ReNcell CX (cell line): ENCODE measurements around a stretch of chr21.

GRCh38 chr21:44303393-44304358 lies 3.8 kb downstream of the PFKL start:
- PRO-cap = no peak

- PRO-cap = no peak
Observed at GRCh38 chr21:44323552-44323970, 15.6 kb downstream of the CFAP410 start.

- PRO-cap = no peak
Observed at GRCh38 chr21:44329301-44329980, 9.7 kb downstream of the CFAP410 start.

GRCh38 chr21:44451944-44452328 lies 3.4 kb upstream of the LRRC3 start:
- PRO-cap = no peak

DNA sequence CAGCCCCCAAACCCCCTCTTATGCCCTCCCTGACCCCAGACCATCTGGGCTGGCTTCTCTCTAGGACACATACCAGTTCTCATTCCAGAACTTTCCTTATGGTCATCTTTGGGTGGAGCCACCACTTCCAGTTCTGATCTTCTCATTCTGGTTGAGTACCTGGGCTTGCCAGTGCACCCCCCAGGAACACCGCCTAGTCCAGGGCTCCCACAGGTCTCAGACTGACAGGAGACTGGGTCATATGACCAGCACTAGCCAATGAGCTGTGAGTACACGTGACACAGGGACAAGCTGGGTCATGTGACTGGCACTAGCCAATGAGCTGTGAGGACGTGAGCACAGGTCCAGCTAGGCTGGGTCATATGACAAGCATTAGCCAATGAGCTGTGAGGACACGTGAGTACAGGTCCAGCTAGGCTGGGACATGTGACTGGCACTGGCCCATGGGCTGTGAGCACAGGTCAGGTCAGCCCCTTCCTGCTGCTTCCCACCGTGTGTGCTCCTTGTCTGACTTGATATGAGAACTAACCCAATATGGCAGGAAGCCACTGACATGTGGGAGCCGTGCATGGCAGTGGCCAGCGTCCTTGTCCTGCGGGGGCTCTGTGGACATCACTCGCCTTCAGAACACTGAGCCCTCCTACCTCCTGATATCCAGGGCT lies 22.7 kb downstream of the KRTAP10-1 start:
- PRO-cap = no peak

- PRO-cap = no peak
Observed at GRCh38 chr21:44592553-44592975, 259 bp upstream of the KRTAP10-6 start.

DNA sequence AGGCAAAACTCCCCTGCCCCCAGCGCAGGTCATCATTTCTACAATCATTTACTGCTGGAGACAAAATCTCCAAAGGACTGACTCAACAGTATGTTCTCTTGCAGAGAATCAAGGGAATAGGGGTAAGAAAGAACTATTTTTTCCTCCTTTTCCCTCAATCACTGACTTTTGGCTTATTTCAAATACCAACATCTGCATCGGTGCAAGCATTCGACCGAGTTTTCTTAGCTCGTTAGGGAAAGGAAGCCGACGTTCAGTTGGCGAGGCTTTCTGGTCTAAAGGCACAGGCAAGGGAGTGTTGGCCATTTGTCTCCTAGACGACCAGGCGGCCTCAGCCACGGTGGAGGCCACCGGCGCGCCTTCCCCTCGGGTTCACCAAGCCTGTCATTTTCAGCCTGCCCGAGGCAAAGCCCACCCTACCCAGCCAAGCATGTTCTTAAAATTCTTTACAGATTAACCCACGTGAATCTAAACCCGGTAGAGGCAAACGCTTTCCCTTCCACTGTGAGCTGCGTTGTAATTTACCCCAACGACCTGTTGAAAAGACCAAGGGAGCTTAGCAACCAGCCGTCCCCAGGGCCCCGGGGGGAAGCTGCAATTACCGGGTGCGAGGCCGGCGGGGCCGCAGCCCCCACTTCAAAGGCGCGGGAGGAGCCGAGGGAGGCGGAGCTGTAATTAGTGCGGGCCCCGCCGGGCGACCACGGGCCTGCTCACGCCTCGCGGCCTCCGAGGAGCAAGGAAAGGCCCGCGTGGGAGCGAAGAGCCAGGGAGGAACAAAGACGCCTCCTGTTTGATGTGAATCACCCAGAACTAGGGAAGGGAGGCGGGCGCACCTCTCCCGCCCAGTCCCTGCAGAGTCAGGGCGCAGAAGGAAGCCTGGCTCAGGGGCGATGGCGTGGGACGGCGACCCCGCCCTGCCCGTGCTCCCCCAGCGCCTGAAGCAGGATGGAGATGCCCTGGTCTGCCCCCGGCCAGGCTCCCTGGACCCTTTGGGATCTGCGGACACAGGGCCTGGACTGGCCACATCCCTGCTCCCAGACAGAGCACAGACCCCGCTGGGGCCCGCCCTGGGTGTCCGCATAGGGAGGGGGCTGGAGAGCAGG lies 11.9 kb upstream of the TSPEAR start:
- PRO-cap = no peak

- PRO-cap = no peak
Observed at GRCh38 chr21:44800870-44801600, 585 bp downstream of the UBE2G2 start.

DNA sequence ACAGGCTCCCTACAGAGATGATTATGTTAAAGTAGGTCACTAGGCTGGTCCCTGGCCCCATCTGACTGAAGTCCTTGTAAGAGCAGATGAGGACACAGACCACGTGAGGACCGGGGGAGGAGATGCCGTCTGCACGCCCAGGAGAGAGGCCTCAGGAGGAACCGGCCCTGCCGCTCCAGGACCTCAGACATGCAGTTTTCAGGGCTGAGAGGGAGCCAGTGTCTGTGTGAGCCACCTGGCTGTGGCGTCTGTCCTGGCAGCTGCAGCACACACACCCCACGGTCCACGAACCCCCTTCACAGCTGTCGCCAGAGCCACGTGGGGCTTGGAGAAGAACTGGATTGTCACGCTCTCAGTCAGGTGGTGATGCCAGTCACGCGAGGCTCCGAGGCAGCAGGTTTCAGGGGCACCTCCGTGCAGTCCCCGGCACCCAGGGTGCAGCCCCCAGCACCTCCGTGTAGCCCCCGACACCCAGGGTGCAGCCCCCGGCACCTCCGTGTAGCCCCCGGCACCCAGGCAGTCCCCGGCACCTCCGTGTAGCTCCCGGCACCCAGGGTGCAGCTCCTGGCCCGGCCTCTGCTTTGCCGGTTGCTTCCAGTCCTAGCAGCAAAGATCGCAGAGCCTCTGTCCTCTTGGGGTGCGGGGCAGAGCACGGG lies 18.9 kb upstream of the SUMO3 start:
- PRO-cap = no peak

- PRO-cap = no peak
Observed at GRCh38 chr21:44888809-44889604, 15.5 kb upstream of the PTTG1IP start.

GRCh38 chr21:44897407-44898229 lies 23.1 kb downstream of the ITGB2 start:
- PRO-cap = no peak

DNA sequence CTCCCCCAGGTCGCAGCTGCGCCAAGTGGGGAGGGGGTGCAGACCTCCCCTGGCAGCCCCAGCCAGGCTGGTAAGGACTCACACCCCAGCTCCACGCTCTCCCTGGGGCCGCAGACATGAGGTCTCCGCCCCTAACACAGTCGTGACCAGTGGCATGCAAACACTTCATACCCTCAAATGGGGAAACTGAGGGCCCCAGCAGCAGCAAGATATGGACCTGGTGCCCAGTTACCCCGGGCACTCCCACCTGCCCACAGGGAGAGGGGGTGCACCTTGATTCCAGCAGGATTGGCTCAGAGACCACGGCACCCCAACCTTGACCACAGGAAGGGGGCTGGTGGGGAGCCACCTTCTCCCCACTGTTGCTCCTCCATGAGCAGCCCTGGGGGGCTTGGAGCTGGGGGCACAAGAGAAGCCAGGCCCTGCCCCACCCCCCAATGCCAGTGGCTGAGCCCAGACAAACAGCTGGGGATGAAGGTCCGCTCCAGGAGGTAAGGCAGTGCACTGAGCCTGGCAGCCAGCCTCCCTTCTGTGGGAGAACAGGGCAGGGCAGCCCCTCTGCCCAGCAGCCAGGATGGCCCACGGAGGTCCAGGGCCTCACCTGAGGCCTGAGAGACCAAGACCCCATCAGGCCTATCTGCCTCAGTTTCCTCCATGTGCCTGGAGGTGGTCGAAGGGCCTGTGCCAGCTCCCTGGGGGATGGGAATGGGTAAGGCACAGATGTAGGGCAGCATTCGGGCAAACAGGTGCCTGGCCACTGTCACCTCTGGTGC lies 7.3 kb downstream of the ITGB2 start:
- PRO-cap = no peak

GRCh38 chr21:44924796-44925491 lies 4.2 kb upstream of the ITGB2 start:
- PRO-cap = no peak

DNA sequence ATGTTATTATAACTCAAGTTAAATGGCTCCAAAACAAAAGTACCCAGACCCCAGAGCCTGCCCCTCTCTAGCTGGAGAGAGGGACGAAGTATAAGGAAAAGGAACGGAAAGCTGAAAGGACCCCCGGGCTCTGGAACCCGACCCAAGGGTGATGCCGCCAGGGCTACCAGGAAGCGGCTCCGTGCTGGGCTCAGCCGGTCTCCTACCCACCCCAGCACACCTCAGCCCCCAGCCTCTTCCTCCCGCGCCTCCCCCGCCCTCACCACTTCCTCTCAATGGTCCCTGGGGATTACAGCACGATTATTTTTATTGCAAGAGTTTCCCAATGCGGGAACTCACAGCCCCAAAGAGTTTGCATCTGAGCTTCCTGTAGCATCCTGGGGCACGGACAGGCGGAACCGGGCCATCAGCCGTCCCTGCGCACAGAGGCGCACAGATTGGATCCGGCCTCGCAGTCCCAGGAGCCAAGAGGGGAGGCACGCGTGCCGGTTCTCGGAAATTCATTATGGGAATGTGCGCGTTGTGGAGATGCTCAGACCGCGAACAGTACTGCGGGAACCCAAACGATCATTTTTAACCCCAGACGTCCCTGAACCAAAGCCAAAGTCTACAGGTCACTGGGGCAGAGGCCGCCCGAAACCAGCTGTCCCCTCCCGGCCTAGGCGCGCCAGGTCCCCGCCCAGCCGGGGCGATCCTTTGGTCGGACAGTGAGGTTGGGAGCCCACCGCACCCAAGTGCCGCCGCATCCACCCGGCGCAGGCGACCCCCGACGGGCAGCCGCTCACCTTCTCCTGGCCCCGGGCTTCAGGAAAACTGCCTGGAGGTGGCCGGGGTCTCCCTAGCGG lies 8.6 kb upstream of the SLX9 start:
- PRO-cap = no peak

DNA sequence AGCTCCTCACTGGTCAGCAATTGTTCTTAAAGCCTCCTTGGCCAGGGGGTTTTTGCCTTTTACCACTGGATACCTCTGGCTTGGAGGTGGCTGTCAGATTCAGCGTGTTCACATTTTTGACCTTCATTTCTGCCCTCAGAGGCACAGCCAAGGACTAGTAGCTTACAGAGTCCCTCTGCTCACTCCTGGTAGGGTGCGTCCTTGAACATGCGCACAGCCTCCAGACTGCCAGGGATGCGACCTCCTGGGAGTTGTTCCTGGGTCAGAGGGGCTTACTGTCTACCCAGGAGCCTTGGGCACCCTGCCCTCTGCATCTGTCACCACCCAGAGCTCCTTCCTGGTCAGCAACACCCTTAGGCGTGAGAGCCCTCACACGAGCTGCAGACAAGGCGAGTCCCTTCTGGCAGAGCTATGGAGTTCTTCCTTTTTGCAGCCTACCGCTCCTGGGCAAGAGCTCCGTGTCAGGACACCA lies 1.7 kb downstream of the SLX9 start:
- PRO-cap = no peak

DNA sequence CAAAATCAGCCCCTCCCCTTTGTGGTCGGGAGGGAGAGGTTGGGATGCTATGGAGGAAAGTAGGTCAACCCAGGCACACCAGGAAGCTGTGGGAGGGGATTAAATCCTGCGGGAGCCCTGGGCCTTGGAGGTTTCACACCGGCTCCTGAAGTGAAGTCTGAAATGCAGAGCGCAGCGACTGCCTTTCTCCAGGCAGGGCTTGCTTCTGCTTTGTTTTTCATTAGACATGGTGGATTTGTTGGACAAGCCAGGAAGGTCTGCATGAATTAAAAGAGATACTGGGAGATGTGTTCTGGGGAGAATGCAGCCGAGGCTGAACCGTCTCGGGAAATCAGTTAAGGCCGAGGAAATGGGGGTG lies 19.1 kb downstream of the SLX9 start:
- PRO-cap = no peak

GRCh38 chr21:45050023-45051023 lies 24.1 kb upstream of the ADARB1 start:
- PRO-cap = no peak

DNA sequence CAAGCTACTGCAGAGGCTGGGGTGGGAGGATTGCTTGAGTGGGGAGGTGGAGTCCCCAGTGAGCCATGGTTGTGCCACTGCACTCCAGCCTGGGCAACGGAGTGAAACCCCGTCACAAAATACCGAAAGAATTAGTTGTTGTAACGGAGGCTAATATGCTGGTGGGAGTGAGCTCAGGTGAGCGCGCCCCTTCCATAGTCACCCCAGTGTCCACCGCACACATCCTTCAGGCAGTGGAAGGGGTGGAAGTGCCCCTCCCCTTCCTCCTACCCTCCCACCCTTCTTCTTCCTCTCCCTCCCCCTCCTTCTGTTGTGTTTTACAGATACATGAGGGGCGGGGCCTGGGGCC lies 10.4 kb upstream of the ADARB1 start:
- PRO-cap = no peak

DNA sequence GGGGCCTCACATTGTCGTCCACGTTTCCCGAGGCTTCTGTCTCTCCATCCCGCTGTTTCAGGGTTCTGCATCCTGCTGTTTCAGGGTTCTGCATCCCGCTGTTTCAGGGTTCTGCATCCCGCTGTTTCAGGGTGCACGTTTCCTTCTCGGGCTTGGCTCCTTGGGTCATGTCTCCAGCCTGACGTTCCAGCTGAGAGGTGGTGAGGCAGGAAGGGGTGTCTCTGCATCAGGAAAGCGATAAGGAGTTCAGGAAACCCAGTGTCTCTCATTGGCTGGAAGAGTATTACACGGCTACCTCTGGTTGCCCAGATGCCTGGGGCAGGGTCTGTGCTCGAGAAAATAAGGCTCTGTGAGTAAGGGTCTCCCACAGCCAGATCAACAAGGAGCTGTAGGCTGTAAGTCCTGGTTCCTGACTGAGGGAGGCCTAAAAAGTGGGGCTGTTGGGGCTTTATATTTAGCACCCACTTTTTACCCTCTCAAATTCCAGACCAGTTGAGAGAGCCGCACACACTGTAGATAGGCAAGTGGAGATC lies 21.2 kb downstream of the ADARB1 start:
- PRO-cap = no peak

- PRO-cap = no peak
Observed at GRCh38 chr21:45154749-45155265, 80.4 kb downstream of the ADARB1 start.